Peripheral blood mononuclear cell (primary cell): ENCODE data around the genes GPAT2 and DUSP2.

- PRO-cap, 8 experiments, result no peak in any of the 8 experiments
Measured at GRCh38 chr2:95357599-95357912, 45.0 kb upstream of the FAHD2A start.

DNA sequence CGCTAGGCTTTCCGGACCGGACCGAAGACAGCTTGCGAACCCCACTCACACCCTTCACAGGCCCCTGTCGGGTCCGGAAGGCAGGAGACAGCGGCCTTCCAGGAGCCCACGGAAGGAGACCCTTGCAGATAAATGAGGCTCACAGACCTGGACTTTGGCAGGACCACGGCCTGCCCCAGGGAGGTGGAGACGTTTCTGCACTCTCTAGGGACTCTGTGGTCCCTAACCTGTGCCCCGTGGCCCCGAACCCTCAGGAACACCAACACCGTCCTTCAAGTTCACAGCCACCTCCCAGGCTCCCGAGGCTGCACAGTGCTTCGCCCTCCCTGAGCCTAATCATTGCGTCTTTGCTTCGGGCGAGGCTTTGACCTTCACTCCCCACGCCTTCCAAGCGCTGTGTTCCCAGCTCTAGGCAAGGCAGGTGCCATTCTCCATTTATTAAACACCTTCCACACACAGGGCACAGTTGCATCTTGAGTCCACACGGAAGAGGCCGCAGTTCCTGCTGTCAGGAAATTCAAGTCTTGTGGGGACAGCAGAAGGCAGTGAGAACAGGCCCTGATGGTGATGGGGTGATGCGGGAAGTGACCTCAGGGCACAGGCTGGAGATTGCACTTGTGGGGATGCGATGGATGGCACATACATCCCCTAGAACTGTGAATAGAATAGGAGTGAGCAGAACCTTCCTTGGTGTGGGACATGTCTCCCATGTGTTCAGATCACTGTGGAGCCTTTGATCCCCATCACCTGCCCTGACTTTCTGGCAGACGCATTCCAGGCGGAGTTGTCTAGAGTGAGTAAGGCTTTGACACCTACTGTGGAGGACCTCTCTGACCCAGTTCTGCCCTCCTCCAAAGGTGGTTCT lies 12.7 kb upstream of the FAHD2A start:
- PRO-cap, 8 experiments, result no peak in any of the 8 experiments

DNA sequence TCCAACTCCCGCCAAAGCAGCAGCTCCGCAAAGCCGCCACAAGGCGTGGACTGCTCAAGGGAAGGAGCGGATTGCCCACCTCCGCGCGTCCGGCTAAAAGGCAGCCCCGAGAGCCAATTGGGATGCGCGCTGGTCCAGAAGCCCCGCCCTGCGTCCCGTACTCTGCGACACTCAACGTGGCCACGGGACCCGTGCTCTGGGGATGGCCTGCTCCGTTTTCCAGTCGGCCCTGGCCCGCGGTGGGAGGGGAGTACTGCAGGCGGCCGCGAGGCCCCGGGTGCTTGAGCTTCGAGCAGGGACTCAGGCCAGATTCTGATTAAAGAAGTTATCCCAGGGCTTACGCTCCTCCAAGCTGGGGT lies at the start of gene GPAT2:
GPAT2 (minus strand) TSS at position 52 of the 359 bp plus-strand sequence.
- PRO-cap, 8 experiments, result no peak in any of the 8 experiments

DNA sequence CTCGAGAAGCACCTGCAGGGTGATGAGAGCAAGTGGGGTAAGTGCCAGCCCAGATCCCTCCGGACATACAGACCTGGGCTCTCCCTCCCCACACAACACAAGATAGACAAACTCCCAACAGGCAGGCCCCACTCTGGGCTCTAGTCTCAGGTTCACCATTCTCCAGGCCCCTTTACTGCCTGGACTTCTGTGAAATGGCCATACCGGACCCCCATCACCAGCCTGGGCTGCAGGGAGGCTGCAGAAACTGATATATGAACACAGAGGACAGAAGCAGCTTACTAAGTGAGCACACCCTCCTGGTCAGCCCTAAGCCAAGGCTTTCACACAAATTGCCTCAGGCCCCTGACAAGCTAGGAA lies 5.6 kb downstream of the ASTL start:
- PRO-cap, 8 experiments, result no peak in any of the 8 experiments

GRCh38 chr2:96144889-96146033 lies at the start of gene DUSP2:
Gene DUSP2 (minus strand): TSS chr2:96145440.
- PRO-cap, 8 experiments, result peak in 8 of 8 experiments; most common plus-strand start chr2:96145240 (in 6); most common minus-strand start chr2:96145440 (in 8)

- PRO-cap, 8 experiments, result peak in 5 of 8 experiments; most common minus-strand start chr2:96247175 (in 3)
Measured at GRCh38 chr2:96246442-96247477, 19.0 kb downstream of the TMEM127 start.

DNA sequence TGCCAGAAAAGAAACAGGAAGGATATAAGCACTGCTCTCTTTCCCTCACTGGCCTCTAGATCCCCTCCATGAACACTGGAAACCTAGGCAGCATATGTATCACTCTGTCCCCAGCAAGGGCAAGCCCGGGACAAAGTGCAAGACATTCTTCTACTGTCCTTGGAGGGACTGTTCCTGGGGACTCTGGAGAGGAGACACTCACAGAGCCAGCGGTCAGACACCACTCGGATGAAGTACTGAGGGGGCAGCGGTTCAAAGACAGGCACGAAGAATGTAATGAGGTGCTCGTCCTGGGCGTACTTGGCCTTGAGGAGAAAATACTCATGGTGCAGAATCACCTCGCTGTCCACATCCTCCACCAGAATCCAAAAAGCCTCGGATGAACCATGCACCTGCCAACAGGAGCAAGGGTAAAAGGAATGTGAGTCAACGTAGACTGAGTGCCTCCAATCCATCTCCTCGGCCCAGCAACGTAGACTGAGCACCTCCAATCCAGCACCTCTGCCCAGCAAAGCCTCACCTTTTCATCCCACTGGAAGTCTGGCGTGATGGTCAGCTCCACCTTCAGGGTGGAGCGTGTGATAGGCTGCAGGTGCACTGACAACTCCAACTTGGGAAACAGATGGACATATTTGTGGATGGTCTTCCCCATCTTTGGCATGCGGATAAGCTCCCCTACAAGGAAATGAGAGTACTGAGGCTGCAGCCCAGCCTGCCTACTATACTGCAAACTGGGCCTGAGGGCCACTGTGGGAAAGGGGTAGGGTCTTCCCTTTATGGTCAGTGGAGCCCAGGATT lies 18.7 kb downstream of the SNRNP200 start:
- PRO-cap, 8 experiments, result peak in 2 of 8 experiments; most common minus-strand start position 374 of the sequence (in 1)

DNA sequence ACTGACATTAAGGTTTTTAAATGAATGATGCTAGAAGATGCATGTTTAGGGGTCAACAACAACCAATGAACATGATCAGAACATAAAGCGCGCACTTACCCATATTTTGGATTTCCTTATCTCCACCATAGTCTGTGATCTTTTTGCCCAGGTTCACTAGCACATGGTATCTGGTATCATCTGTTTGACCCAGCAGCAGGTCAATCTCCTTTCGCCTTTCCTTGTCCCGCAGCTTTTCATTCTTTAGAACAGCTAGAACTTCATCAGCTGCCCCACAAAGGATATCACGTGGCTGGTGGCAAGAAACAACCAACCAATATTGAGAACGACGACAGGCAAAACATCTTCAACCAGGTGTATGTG lies 3.9 kb downstream of the SNRNP200 start:
- PRO-cap, 8 experiments, result no peak in any of the 8 experiments

- PRO-cap, 8 experiments, result peak in 6 of 8 experiments; most common plus-strand start chr2:96342365 (in 3); most common minus-strand start chr2:96341796 (in 3)
Measured at GRCh38 chr2:96341719-96342469, 6.3 kb downstream of the NCAPH start.

DNA sequence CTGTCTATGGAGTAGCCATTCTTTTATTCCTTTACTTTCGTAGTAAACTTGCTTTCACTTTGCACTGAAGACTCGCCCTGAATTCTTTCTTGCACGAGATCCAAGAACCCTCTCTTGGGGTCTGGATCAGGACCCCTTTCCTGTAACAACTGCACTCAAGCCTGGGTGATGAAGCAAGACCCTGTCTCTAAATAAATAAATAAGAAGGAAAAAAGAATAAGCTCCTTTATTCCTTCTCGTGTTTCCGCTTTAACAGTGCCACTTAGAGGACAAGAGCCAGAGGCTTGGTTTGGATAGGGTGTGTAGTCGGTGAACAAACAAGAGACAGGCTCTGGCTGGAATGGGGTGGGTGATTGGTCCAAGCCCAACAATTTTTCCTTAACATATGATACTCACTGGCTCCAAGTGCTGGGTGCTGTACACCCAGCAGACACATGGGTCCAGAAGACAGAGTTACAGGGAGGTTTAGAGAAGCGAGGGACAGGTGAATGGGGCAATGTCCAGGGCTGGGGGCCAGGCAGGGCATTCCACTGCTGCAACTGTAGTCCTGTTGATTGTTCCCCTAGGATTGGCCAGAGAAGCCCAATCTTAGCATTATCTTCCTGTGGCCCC lies 77.7 kb downstream of the NCAPH start:
- PRO-cap, 8 experiments, result no peak in any of the 8 experiments

GRCh38 chr2:96485344-96485708 lies 19.8 kb downstream of the NEURL3 start:
- PRO-cap, 8 experiments, result peak in 1 of 8 experiments; most common plus-strand start chr2:96485645 (in 1)

DNA sequence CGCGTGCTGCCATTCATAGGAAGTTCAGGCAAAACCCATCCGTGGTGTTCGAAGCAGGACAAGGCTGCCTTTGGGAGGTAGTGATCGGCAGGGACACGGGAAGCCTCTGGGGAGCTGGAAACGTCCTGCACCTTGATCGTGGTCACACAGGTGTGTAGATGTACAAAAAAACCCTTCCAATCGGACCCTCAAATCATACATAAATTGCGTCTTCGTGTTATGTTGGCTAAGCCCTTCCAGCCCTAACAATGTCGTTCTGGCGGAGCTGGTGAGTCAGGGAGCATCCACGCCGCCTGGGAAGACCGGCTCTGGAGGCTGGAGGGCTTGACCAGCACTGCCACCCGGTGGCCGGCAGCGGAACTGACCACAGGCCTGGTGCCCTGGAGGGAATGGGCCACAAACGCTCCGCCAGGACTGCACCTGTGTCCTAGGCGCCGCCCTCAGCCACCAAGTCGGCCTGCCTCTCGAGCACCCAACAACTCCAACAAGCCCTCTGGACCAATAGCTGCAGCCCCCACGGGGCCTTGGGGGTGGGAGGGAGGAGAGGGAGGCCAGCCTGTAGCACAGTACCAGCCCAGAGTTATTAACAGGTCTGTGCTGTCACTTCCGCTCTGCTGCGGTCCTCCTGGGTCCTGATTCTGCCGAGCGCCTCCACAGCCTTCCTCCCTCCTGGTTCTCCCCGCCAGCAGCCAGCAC lies 4.2 kb upstream of the NEURL3 start:
- PRO-cap, 8 experiments, result no peak in any of the 8 experiments

- PRO-cap, 8 experiments, result peak in 7 of 8 experiments; most common plus-strand start chr2:96532271 (in 1); most common minus-strand start chr2:96532167 (in 6)
Measured at GRCh38 chr2:96531521-96532621, 4.7 kb upstream of the ARID5A start.

DNA sequence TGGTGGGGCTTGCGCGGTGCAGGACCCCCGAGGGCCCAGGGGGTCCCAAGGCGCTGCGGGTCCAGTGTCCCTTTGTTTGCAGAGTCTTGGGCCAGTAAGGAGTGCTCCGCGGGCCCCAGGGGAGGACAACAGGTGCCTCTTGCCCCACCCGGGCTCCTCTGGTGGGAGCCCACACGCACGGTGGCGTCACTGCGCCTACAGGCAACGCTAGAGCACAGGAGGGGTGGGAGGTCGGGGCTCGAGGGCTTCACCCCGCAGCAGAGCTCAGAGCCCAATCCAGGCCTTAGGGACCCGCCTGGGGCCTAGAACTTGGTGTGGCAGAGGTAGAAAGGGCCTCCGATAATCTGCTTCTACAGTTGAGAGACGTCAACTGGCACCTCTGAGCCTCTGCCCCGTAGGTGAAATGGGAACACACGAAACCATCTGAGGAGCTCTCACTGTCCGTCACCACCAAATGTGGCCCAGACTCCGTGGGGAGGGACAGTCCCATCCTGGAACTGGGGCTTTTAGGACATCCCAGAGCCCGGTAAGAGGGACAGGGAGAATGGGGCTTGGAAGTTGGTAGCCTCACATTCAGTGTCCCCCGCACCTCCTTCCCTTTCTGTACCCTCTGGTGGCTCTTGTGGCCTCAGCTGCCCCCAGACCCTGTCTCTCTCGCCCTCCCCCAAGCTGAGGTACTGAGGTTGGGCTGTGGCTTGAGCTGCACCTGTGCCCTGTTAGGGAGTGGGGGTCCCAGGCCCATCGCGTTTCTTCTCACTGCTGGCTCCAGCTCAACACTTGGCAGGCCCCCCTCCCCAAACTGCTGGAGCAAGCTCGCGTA lies 1.5 kb downstream of the ARID5A start:
- PRO-cap, 8 experiments, result peak in 8 of 8 experiments; most common plus-strand start position 86 of the sequence (in 3); most common minus-strand start position 160 of the sequence (in 8)

GRCh38 chr2:96665082-96665611 lies 22.6 kb downstream of the FER1L5 start:
- PRO-cap, 8 experiments, result peak in 4 of 8 experiments; most common plus-strand start chr2:96665151 (in 1); most common minus-strand start chr2:96665219 (in 3)

DNA sequence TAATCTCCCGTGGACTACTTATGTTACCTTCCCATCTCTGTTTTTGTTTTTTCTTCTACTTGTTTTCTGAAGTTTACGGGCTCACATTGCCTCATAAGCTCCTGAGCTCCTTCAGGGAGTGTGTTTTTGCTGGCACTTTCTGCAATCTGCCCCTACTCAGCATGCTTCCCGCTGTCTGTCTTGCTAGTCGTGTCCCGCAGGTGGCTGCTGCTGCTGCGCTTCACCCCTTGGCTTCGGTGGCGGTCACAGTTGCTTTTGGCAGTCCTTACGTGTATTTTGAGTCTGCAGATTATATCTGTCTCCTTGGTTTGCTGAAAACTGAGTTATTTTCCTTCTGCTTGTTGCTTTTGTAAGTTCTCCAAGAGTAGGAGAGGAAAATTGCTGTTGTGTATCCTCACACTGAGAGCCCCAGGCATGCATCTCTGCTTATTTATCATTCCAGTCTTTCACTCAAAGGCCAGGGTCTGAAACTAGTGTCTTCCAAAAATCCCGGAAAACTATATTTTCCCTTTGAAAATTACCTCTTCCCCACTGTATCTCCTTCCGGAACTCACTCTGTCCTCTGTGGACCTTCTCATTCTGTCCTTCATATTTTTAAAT lies 37.4 kb downstream of the FER1L5 start:
- PRO-cap, 8 experiments, result no peak in any of the 8 experiments

DNA sequence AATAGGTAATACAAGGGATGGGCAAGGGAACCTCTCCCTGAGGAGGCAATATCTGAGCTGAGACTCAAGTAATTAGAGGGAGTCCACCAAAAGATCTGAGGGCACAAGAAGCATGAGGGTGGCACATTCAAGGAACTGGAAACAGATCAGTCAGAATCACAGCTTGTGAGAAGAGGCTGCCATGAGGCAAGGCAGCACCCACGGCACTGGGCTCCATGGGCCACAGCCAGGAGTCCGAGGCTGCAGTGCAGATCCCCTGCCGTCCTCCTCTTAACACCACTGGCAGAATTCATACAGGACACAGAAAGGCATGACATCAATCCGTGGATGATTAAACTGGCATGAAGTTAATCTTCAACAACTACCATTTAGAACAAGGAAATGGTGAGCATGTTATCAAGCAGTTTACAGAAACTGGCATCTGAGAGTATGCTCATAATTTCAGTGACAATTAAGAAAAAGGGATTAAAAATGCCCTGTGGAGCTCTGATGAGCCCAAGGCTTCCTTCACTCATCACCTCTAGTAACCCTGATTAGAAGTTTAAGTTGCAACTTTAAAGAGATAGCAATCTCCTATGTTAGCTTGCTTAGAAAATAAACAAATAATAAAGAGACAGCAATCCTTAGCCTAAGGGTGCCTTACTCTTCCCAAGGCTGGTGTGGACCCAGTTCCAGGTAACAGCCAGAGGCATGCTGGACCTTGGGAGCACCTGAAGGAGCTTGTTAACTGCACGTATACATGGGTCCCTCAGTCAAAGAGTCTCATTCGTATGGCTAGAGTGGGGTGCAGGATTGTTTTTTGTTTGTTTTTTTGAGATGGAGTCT lies 25.5 kb downstream of the LMAN2L start:
- PRO-cap, 8 experiments, result no peak in any of the 8 experiments

- PRO-cap, 8 experiments, result no peak in any of the 8 experiments
Measured at GRCh38 chr2:96761344-96761655, 598 bp downstream of the CNNM4 start.

- PRO-cap, 8 experiments, result no peak in any of the 8 experiments
Measured at GRCh38 chr2:96763305-96764360, 2.9 kb downstream of the CNNM4 start.

GRCh38 chr2:96789400-96789649 lies 26.7 kb upstream of the CNNM3 start:
- PRO-cap, 8 experiments, result no peak in any of the 8 experiments